ENCODE data around the gene NBEAL2.

- PRO-cap = no peak
- RAMPAGE, long total RNA, 2 experiments = no peak in any of the 2 experiments
Measured at GRCh38 chr3:46484859-46485483, 12.8 kb upstream of the RTP3 start.

DNA sequence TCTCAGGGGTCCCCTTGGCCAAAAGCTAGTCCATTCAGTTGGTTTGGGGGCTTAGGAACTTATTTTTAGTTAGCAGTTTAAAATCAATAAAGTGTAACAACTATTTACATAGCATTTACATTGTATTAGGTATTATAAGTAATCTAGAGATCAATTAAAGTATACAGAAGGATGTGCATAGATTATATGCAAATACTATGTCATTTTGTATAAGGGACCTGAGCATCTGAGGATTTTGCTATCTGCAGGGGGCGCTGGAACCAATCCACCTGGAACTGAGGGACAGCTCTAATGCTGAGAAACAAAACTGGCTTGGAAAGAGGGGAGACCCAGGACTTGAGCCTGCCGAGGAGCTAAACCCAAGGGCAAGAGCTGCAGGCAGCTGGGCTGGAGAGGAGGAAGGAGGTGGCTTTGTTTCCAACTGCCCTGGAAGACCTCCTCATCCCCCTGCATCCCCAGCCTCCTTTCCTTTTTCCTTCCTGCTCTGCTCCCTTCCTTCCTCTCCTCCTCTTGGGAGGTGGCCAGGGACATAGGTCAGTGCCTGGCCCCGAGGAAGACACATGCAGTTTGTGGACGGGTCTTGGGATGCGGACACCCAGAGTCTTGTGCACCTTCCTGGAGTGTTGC lies 985 bp upstream of the RTP3 start:
- PRO-cap = no peak
- RAMPAGE, long total RNA, 2 experiments = no peak in any of the 2 experiments

GRCh38 chr3:46573937-46574807 lies 3.4 kb upstream of the TDGF1 start:
- PRO-cap = no peak
- RAMPAGE, long total RNA, 2 experiments = no peak in any of the 2 experiments

GRCh38 chr3:46625106-46625468 lies 12.8 kb downstream of the FAM240A start:
- PRO-cap = no peak
- RAMPAGE, long total RNA, 2 experiments = no peak in any of the 2 experiments

DNA sequence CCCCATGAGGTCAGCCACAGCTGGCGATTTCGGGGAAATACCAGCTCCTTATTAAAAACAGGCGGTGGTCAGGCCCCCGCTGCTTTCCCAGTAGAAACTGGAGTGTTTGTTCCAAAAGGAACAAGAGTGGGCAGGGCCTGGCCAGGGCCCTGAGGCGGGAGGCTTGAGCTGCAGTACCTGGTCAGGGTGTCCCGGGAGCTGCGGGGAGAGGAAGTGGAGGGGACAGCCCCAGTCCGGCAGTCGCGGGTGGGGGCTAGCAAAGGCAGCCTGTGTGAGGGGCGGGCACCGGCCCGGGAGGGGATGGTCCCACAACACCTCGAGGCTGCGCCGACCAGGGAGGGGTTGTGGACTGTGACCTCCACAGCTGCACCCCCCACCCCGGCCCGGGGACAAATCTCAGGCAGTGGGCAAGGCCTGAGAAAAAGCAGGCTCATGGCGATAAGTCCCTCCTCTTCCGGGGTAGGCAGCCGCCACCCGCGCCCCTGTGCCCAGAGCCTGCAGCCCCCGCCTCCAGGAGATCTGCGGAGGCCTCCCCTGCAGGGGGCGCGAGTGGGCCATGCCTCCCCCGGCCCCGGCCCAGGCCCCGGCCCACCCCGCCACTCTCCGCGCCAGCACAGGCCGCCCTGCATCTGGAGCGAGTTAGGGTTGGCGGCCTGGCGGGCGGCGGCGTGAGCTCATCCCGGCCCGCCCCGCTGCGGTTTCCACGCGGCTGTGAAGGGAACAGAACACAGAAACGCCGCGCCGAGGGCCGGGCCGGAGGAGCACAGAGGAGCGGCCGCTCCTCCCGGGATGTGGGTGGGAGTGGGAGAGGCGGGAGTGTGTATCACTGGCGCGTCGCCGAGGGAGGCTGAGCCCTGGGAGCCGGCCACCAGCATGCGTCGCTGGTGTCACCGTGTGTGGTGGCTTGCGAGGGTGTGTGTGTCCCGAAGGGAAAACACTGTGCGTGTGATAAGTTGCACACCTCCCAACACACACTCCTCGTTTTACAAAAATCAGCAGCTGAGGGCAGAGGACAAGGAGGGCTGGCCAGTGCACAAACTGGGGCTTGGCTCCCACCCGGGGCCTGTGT lies 17.4 kb downstream of the MYL3 start:
- PRO-cap = bidirectional peak, plus-strand start at position 123 of the sequence, minus-strand start outside the sequence; bidirectional peak, plus-strand start at position 730 of the sequence, minus-strand start at position 713 of the sequence
- RAMPAGE, long total RNA, 2 experiments = no peak in any of the 2 experiments

GRCh38 chr3:46864724-46864978 lies 1.4 kb upstream of the MYL3 start:
- PRO-cap = no peak
- RAMPAGE, long total RNA, 2 experiments = no peak in any of the 2 experiments

- PRO-cap = no peak
- RAMPAGE, long total RNA, 2 experiments = no peak in any of the 2 experiments
Measured at GRCh38 chr3:46909340-46909875, 31.9 kb downstream of the PTH1R start.

DNA sequence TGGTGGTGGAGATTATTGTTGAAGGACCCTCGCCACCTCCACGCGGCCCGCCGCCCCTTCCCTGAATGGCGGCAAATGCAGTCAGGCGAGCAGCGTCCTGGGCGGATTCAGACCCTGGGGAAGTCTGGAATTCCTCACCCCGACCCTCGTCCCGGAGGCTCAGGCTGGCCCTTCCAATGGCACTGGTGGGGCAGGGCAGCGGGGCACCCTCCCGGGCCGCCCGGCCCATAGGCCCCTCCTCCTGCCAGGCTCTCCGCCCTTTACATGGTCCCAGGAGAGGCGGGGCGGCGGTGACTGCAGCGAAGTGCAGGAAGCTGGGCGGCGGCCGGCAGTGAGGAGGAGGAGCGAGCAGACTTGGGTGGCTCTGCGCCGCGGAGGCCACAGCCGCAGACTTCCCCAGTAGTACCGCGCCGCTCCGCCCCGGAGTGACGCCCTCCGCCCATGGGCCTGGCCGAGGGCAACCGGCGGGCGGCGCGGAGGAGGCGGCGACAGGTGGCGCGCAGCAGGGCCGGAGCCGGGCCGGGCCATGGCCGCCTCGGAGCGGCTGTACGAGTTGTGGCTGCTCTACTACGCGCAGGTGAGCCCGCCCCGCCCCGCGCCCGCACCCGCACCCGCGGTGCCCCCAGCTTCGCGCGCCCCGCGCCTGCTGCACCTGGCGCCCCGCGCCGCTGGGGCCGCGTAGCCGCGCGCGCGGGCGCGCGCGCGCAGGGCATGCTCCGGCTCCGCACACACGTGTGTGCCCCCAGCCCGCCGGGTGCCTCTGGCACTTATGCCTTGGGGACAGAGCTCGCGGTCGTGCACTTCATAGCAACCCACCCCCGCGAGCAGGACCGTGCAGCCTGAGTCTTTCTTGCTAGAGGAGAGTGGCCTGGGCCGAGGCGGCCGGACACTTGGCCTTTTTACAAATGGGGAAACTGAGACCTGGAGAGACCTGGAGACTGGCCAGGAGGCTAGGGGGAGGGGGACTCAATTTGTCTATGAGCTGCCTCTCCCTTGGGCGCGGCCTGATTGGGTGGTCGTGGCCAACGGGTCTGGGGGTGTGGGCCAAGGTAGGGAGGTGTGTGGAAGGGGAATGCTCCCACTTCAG lies at the start of gene NBEAL2:
NBEAL2 (plus strand) TSS at position 331 of the 1,087 bp plus-strand sequence.
- PRO-cap = bidirectional peak, plus-strand start at position 331 of the sequence, minus-strand start at position 237 of the sequence; bidirectional peak, plus-strand start at position 800 of the sequence, minus-strand start at position 670 of the sequence
- RAMPAGE, long total RNA, 2 experiments = start-site peak on the minus strand in 1 of 2 experiments, centred at position 251 of the sequence, 38 reads per replicate

DNA sequence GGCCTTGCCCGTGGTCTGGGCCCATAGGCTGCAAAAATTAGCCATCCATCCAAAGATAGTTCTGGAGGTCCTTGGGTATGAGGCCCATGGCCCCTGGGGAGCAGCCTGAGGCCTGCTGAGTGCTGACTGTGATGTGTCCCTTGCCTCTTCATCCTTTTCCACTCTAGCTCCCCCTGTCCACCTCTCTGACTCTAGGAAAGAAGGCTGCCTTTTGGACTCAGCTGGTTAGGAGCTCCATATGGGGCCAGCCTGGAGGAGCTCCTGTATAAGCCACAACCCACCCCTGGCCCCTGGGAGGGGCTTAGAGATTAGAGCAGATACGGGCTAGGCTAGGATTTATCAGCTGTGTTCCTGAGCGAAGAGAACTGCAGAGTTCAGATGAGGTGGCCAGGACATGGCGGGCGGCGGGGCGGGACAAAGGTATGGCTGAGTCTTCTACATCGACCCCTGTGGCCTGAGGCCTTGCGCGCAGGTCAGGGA lies 7.8 kb downstream of the NBEAL2 start:
- PRO-cap = no peak
- RAMPAGE, long total RNA, 2 experiments = no peak in any of the 2 experiments

GRCh38 chr3:47022851-47023196 lies 43.4 kb downstream of the NBEAL2 start:
- PRO-cap = no peak
- RAMPAGE, long total RNA, 2 experiments = no peak in any of the 2 experiments

DNA sequence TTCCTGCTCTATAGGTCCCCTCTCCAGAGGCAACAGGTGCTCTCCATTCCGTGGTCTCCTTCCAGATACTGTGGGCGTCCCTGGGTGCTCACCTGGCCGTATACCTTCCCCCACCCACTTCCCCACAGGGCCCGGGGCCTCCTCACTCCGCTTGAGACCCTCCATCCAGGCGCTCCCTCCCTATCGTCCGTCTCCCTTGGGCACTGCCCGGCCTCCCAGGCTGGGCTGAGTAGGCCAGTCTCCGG lies 664 bp upstream of the PTPN23 start:
- PRO-cap = no peak
- RAMPAGE, long total RNA, 2 experiments = no peak in any of the 2 experiments

DNA sequence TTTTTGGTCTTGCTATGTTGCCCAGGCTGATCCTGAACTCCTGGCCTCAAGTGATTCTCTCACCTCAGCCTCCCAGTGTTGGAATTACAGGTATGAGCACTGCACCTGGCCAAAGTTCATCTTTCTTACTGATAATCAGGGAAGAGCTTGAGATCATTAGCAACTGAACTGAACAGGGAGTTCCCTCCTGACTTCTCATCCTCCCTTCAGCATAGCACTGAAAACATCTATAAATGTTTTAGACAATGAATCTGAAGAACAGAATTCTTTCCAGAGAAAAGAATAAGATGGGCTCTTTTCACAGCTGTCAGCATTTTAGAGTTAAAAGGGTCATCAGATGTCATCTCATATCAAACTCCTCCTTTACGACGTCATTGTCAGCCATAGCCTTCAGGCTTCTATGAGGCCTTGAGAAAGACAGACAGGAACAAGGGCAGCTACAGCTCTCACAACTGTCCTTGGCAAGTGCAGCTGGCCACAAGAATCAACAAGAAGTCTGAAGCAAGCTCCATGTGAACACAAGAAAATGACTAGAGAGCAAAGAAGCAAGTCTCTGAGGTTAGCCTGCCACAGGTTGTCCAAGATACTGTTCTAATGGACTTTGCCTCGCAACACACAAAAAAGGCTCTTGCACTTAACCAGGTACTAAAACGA lies 33.7 kb downstream of the SCAP start:
- PRO-cap = no peak
- RAMPAGE, long total RNA, 2 experiments = no peak in any of the 2 experiments

- PRO-cap = no peak
- RAMPAGE, long total RNA, 2 experiments = no peak in any of the 2 experiments
Measured at GRCh38 chr3:47522008-47522600, 8.6 kb upstream of the ELP6 start.

GRCh38 chr3:47536010-47536951 lies 22.8 kb upstream of the ELP6 start:
- PRO-cap = no peak
- RAMPAGE, long total RNA, 2 experiments = no peak in any of the 2 experiments

GRCh38 chr3:47635933-47636479 lies 57.3 kb upstream of the CSPG5 start:
- PRO-cap = no peak
- RAMPAGE, long total RNA, 2 experiments = no peak in any of the 2 experiments

DNA sequence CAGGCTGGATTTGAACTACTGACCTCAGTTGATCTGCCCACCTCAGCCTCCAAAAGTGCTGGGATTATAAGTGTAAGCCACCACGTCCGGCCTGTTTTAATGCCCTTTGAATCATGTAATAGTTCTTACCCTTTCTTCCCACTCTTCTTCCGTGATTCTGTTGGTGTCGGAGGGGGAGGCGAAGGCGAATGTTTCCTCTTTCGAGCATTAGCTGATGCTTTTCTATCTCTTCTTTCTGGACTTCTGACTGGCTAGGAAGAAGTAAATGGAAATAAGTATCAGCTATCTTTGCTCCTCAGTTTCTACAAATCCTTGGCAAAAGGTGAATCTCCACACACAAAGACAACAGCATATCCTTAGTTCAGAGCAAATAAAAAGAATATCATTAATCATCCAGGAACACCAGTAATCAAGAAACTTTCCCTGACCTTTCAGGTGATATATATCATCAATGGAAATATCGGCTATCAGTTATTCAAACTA lies 75.4 kb downstream of the SMARCC1 start:
- PRO-cap = no peak
- RAMPAGE, long total RNA, 2 experiments = no peak in any of the 2 experiments

GRCh38 chr3:47745671-47746191 lies 36.0 kb downstream of the SMARCC1 start:
- PRO-cap = no peak
- RAMPAGE, long total RNA, 2 experiments = no peak in any of the 2 experiments

- PRO-cap = no peak
- RAMPAGE, long total RNA, 2 experiments = no peak in any of the 2 experiments
Measured at GRCh38 chr3:47846151-47847176, 43.5 kb downstream of the DHX30 start.

- PRO-cap = no peak
- RAMPAGE, long total RNA, 2 experiments = no peak in any of the 2 experiments
Measured at GRCh38 chr3:47949581-47950644, 66.3 kb downstream of the MAP4 start.

GRCh38 chr3:48034065-48034461 lies 17.8 kb upstream of the MAP4 start:
- PRO-cap = bidirectional peak, plus-strand start at chr3:48034401, minus-strand start at chr3:48034209
- RAMPAGE, long total RNA, 2 experiments = no peak in any of the 2 experiments

All from right atrium auricular region (tissue), 2 donors.